A172 (cell line): ENCODE measurements around a stretch of chr4.

GRCh38 chr4:1248630-1249008 is 311 bp downstream of the CTBP1 start:
- RAMPAGE, long total RNA: no peak

DNA sequence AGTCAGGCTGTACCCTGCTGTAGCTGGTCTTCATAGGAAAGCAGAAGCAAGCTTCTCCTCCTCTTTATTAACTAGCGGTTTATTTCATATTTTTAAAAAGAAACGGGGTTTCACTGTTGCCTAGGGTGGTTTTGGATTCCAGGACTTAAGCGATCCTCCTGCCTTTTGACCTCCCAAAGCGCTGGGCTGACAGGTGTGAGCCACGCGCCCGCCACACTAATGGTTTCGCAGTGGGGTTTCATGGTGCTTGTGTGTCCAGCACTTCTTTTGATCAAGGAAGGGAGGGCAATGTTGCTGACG is 1.3 kb downstream of the MAEA start:
- RAMPAGE, long total RNA: no peak

- RAMPAGE, long total RNA: no peak
Observed at GRCh38 chr4:1339238-1340186, 7.5 kb upstream of the UVSSA start.

- RAMPAGE, long total RNA: no peak
Observed at GRCh38 chr4:1717083-1717738, 3.9 kb downstream of the TMEM129 start.

DNA sequence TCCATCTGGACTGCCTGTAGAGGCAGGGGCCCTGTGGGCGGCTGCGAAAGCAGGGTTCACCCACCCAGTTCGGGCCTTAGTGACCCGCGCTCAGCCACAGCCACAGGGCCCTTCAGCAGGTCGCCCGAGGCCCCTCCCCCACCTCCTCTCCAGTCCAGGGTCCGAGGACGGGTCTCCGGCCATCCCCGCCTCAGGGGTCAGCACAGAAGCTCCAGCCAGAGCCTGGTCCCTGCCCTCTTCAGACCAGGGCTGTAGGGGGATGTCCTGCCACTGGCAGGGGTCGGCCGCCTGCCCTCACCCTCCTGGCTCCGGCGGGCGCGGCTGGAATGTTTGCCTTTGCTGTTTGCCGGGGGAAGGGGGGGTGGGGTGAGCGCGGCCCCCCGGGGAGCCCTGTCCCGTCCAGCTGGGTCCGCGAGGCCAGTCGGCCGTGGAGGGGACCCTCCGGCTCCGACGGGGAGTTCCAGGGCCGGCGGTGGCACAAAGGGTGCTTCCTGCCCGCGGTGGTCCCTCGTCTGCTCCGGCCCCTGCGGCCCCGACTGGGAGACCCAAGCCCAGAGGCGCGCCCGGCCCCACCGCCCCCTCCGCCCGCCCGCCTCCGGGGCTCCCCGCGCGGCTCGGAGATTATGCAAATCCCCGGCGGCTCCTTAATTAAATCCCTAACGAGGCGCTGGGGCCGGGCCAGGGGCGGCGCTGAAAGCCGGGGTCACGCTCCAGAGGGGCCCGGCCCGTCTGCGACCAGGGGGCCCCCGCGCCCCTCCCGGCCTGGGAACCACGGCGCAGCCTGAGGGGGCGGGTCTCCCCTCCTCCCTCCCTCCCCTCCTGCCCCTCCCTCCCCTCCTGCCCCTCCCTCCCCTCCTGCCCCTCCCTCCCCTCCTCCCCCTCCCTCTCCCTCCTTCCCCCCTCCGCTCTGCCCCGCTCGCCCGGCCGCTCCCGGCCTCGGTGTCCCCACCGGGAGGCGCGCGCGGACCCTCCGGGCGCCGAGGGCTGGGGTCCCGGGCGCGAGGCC is 26.2 kb upstream of the FGFR3 start:
- RAMPAGE, long total RNA: no peak

DNA sequence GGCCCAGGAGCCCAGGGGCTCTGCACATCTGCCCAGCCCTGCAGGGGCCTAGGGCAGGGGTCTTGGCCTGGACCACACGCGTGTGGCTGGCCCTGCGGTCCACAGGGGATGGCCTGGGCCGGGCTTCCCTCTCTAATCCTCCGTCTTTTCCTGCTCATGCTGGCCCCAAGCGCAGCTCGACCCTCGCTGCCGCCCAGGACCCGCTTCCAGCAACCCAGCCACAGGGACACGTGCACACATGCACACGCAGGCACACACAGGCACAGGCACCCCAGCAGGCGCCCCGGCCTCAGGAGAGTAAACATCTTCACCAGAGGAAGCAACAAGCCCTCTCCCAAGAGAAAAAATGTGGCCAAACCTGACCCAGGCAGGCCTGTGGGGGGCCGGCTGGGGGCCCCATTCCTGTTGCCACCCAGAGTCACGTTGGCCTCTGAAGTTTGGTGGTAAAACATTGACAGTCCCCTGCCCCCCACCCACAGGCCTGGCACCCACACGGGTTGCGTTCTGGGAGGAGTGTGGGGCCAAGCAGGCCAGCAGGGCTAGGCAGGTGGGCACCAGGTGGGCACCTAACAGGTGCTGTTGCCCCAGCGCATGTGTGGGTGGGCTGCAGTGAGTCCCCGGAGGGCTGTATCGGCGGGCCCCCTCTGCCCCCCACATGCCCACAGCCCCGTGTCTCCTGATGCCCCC is 24.5 kb upstream of the FGFR3 start:
- RAMPAGE, long total RNA: no peak

- RAMPAGE, long total RNA: no peak
Observed at GRCh38 chr4:1814401-1814743, 21.3 kb downstream of the FGFR3 start.

- RAMPAGE, long total RNA: no peak
Observed at GRCh38 chr4:1873755-1874235, 2.6 kb downstream of the NSD2 start.

DNA sequence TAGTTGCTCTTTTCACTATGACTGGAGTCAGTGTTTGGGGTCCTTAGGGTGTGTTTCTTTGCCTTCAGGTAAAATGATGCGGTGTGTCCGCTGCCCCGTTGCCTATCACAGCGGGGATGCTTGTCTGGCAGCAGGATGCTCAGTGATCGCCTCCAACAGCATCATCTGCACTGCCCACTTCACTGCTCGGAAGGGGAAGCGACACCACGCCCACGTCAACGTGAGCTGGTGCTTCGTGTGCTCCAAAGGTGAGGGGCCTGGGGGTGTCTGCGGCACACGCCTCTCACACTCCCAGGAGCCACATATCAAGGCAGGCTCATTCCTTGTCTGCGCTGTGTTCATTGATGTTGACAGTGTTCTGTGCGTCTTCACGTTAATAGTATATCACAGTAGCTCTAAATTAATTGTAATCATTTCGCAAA is 53.7 kb downstream of the NELFA start:
- RAMPAGE, long total RNA: no peak

GRCh38 chr4:1987255-1988304 is 21.2 kb downstream of the NELFA start:
- RAMPAGE, long total RNA: no peak

- RAMPAGE, long total RNA: no peak
Observed at GRCh38 chr4:2007857-2008446, 822 bp downstream of the NELFA start.

DNA sequence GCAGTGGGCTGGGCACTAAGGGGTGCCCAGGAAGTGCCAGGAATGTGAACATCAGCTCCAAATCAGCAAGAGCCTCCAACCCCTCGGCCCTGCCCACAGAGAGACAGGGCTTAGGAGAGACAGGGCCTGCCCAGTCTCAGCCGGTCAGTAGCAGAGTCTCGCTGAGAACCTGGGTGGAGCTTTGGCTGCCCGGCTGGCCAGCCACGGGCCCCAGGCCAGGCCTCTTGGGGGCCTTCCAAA is 4.2 kb upstream of the MXD4 start:
- RAMPAGE, long total RNA: no peak

DNA sequence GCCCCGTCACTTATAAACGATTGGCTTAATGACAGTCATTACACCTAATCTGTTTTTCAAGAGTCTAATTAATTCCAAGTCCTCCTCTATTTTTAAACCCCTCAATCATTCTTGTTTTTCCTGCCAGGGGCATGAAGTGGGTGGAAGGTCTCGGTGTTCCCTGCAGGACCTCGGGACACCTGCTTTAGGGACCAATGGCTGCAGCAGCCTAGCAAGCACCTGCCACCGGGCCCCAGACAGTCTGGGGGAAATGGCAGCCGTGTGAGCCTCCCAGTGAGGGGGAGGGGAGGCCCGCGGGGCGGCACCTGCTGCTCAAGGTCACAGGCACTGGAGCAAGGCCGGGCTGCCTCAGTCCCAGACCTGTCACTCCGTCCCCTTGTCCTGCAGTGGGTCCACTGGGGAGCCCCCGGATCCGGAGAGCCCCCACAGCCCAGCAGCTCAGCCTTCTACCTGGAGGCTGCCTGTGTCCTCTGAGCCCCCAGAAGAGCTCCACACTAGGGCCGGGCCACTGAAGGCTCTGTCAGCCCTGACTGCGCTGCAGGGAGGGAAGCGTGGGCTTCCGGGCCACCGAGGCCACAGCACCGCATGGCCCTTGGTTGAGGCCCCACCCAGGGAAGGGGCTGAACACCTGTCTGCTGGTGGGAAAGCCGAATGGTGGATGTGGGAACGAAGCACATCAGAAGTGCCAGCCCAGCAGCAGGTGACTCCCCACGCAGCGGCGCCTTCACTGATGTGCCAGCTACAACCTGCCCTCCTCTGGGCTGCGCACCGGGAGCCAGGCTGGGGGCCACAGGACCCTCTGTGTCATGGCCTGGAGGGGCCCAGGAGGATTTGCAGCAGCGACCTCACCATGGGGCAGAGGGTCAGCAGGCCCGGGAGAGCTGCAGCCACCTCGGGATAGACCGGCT is 34.8 kb upstream of the MXD4 start:
- RAMPAGE, long total RNA: no peak

- RAMPAGE, long total RNA: no peak
Observed at GRCh38 chr4:2419859-2420328, 1.4 kb upstream of the ZFYVE28 start.

GRCh38 chr4:2570828-2571322 is 34.4 kb downstream of the FAM193A start:
- RAMPAGE, long total RNA: no peak

- RAMPAGE, long total RNA: no peak
Observed at GRCh38 chr4:2714257-2714731, 41.8 kb downstream of the TNIP2 start.

DNA sequence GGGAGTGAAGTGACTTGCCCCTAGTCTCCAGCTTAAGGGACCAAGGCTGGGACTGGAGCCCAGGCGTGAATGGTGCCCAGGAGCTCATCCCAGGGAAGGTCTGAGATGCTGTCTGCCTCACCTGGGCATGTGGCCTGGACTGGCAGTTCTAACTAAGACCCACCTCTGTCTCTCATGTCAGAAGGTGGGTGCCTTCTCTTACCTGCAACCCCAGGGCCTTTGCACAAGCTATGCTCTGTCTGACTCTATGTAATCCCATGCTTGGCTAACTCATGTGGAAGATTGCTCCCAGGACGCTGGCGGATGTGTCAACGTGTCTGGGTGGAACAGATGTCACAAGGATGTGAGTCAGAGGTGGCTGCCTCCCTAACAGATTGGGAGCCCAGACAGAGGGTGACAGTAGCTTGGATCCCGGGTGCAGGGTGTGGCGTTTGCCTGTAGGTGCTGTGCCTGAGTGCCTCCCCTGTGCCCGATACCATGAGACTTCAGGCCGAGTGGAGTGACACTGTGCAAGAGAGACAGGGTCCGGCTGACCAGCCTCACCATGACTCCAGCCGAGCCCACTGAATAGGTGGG is 10.7 kb downstream of the SH3BP2 start:
- RAMPAGE, long total RNA: no peak

DNA sequence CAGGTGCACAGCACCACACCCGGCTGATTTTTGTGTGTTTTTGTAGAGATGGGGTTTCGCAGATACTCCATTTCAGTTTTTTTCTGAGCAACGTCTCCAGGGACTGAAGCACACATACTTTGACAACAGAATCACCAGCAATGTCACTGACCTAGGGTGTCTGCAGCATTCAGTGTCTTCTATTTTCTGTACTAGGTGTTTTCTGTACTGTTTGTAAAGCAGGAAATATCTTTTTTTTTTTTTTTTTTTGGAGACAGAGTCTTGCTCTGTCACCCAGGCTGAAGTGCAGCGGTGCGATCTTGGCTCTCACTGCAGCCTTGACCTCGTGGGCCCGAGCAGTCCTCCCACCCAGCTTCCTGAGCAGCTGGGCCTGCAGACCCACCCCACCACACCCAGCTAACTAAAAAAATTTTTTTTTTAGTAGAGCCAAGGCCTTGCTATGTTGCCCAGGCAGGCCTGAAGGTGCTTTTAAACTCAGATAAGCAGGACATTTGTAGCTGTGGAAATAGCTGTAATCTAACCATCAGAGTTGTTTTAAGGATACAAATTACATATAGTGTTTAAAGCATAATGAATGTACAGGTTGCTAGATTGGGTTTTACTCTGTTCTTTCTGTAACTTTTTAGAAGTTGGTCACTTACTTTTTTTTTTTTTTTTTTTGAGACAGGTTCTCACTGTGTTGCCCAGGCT is 9.0 kb downstream of the ADD1 start:
- RAMPAGE, long total RNA: no peak

GRCh38 chr4:2894477-2894914 is 40.1 kb downstream of the MFSD10 start:
- RAMPAGE, long total RNA: no peak

- RAMPAGE, long total RNA: no peak
Observed at GRCh38 chr4:2904495-2905070, 30.0 kb downstream of the MFSD10 start.